Metanephros (tissue), 2 donors: ENCODE measurements around a stretch of chr3.

DNA sequence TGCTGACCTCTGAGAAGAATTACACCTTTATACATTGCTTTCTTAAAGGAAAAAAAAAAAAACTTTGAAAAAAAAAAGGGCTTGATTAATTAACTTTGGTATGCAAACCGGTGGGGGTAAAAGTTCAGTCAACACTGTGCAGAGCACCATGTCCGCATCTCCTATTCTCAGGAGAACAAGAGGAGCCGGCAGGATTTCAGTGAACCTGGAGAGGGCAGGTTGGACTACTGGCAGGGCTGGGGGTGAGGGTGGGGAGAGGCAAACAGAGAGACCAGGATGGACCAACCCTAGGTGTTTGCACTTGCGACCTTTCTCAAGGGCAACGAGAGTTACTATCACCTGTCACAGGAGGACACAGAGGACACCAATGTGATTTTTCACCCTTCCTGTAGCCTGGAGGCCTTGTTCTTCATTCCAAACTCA is 89.7 kb downstream of the CPN2 start:
- RAMPAGE, long total RNA: no peak

- RAMPAGE, long total RNA: no peak
Observed at GRCh38 chr3:194320611-194321307, 30.4 kb downstream of the CPN2 start.

DNA sequence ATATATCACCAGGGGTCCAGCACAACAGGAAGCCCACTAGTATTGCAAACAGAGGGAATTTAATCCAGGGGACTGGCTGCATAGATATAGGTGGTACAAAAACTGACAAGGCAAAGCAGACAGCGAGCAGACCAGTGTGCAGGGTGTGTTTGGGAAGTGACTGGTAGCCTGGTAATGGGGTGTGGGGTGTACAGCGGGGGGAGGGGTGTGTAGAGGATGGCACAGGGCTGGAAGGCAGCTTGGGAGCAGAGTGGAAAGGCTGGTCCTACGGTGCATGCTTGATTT is 29.5 kb downstream of the CPN2 start:
- RAMPAGE, long total RNA: no peak

DNA sequence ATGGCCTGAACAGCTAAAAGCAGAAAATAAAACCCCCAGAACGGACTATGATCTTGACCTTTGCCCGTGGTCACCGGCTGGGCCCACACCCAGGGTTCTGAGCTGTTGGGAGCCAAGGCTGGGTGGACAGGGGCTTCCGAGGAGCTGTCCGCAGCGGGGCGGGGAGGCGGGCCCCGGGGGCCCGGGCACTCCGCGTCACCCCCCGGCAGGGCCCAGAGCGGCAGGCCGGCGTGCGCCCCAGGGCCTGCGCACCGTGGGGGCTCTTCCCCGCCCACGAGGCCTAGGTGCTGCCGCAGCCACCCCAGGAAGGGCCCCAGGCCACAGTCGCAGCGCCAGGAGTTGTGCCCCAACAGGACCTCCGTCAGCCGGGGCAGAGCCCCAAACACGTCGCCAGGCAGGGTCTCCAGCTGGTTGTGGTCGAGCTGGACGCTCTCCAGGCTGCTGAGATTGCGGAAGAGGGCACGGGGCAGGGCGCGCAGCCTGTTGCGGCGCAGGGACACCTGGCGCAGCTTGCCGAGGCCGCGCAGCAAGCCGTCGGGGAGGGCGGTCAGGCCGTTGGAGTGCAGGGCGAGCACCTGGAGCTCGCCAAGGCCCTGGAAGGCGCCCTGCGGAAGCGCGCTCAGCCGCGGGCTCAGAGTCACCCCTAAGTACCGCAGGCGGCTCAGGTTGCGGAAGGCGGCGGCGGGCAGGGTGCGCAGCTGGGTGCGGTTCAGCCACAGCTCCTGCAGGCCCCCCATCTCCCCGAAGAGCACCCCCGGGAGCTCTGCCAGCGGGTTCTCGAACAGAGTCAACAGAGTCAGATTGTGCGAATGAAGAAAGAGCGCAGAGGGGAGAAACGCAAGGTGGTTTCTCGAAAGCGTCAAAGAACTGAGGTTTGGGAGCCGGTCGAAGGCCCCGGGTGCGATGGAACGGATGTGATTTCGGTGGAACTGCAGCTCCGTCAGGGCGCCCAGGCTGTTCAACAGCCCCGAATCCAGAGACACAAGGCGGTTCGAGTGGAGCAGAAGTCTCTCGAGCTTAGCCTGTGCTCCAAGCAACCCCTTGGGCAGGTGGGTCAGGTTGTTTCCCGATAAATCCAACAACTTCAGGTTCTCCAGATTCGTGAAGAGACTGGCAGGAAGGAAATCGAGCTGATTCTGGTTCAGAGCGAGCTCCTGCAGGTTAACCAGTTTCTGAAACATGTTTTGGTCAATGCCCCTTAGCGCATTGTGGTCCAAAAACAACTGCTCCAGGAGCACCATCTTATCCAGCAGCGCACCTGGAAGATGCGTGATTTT is 1.9 kb downstream of the GP5 start:
- RAMPAGE, long total RNA: no peak

DNA sequence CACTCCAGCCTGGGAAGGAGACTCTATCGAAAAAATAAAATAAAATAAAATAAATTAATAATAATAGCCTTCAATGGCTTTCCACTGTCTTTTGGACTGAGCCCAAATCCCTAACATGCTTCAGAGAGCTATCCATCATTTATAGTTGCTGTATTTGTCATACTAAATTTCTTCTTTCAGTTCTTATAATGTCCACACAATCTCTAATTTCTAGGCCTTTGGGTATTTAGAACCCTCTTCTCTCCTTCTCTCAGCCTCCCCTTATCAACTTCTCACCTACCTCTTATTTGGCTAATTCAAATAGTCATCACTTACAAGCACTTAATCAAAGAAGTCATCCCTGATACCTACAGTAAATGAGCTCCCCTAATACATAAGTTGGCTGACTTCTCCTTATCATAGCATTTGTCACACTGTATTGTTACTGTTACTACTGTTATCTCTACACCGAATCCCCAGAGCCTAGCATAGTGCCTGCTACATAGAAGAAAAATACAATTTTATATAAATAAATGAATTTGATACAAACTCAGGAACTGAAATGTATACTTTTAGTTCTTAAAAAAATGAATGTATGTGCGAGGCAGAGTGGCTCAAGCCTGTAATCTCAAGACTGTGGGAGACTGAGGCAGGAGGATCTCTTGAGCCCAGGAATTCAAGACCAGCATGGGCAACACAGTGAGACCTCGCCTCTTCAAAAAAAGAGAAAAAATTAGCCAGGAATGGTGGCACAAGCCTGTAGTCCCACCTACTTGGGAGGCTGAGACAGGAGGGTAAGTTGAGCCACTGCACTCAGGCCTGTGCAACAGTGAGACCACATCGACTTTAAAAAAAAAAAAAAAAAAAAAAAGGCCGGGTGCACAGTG is 34.1 kb downstream of the ATP13A3 start:
- RAMPAGE, long total RNA: no peak

GRCh38 chr3:194540377-194540971 is 53.7 kb upstream of the ATP13A3 start:
- RAMPAGE, long total RNA: no peak

DNA sequence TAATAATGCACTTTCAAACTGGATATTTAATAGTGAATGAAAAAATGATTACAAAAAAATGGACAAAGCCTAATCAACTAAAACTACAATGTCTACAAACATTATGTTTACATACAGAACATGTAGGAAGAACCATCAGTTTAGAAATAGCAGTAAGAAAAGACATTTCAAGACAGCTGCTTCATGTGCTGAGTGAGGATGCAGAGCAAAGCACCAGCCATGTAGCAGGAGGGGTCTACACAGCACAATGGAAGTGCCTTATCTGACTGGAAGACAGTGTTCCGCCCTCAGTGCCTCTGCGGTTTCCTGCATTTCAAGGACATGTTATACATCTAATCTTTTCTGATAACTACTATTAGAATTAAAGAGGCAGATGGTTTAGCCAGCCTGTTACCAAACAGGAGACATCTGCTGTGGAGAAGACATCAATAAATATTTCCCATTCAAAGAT is 10.7 kb downstream of the LSG1 start:
- RAMPAGE, long total RNA: no peak

DNA sequence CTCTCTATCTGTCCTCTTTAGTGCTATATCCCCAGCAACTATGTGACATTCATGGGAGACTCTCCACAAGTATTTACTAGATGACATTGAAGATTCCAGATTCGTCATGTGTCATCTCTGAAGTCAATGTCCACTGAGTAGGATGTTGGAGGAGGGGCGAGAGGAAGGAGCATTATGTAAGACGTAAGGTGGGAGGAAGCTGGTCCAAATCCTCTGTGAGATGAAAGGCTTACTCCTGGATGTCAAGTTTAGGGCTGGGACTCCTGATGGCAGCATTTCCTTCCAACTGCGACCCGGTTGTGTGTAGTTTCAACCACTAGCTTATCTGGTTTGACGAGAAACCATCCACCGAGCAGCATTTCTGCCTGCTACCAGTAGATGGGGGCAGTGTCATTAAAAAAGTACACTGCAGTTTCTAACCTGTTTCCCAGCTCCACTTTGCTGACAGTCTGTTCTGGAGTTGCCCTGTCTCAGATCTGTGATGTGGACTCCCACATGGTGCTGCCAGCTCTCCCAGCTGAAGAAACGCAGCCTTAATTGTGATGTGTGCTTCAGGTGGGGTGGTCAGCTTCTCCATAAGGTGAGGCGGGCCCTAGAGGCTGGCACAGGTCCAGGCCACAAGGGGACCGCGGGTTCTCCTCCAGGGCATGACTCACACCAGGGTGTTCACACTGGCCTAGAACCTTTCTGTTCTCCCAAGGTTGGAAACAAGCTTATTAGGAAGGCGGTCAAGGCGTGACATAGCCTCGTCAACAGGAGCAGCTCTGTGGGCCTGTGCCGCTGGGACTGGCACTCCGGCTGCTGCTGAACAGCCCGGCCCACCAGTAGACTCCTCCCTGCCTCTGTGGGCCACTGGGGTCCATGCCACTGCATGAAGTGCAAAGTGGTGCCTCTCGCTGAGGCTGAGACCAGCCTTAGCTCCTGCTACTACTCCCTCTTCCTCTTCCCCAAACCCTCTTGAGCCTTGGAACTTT is 3.0 kb upstream of the FAM43A start:
- RAMPAGE, long total RNA: no peak

- RAMPAGE, long total RNA: no peak
Observed at GRCh38 chr3:194687168-194688341, 1.9 kb downstream of the FAM43A start.

GRCh38 chr3:194736294-194736951 is 50.7 kb downstream of the FAM43A start:
- RAMPAGE, long total RNA: no peak

GRCh38 chr3:194879925-194880451 is 194.3 kb downstream of the FAM43A start:
- RAMPAGE, long total RNA: no peak

- RAMPAGE, long total RNA: no peak
Observed at GRCh38 chr3:194928177-194928413, 242.4 kb downstream of the FAM43A start.

GRCh38 chr3:195117887-195118578 is 152.9 kb downstream of the XXYLT1 start:
- RAMPAGE, long total RNA: no peak

GRCh38 chr3:195119424-195120800 is 151.0 kb downstream of the XXYLT1 start:
- RAMPAGE, long total RNA: no peak

DNA sequence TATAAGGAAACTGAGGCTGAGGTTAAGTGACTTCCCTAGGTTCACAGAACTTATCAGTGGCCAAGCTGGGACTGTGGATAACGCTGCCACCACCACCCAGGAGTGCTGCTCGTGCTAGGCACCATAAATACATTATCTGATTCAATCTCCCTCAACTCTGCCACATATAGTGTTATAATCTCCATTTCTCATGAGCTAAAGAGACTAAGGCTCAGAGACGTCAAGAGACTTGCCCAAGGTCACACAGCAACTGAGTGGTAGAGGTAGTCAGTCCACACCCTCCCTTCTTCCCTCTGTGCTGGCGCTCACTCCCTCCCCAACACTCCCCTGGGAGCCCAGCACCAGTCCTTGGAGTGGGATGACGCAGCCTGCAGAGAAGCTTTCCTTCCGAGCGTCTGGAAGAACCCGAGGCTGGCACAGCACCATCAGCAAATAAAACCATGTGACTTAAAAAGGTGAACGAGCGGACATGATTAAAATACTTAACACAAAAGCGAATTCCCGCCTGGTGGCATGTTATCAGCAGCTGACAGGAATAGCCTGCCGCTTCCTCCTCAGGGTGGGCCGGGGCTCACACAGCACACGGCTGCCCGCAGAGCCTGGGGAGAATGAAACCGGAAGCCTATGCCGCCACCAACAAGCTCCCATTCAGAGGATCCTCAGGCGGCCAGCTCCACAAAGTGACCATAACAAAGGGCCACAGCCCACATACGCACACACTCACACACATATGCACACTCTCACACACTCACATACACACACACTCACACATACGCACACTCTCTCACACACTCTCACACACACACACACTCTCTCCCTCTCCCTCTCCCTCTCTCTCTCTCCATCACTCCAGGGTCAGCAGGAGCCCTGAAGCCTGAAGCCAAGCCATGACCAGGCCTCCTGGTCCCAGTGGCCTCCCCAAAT is 120.6 kb downstream of the XXYLT1 start:
- RAMPAGE, long total RNA: no peak

GRCh38 chr3:195221476-195221915 is 49.5 kb downstream of the XXYLT1 start:
- RAMPAGE, long total RNA: no peak

- RAMPAGE, long total RNA: no peak
Observed at GRCh38 chr3:195223103-195223845, 47.7 kb downstream of the XXYLT1 start.

GRCh38 chr3:195260551-195261106 is 10.3 kb downstream of the XXYLT1 start:
- RAMPAGE, long total RNA: no peak

DNA sequence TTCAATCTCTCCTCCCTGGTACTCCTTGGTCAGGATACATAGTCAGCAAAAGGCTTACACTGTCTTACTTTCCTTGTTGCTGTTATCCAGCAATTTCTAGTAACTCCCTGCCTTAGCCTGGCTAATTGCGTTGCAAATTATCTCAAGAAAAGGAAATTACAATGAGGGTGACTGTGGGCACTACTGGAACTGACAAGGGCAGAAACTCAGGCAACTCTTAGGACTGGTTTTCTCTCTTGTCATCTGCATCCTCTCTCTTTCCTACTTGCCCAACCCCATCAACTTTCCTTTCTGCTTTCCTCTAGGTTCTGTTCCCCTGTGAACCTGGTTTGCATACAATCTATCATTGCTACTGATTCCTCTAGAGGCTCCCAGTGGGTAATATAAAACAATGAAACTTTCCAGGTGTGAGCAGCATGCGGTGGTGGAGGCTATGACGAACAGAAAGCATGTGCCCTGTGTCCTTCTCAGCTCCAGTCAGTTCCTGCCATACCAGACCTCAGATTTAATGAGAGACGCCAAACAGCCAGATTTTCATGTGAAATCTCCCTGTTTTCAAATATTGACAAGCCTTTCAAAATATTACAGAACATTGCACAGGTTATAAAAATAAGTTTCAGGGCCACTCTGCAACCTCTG is 3.4 kb upstream of the ACAP2 start:
- RAMPAGE, long total RNA: no peak

DNA sequence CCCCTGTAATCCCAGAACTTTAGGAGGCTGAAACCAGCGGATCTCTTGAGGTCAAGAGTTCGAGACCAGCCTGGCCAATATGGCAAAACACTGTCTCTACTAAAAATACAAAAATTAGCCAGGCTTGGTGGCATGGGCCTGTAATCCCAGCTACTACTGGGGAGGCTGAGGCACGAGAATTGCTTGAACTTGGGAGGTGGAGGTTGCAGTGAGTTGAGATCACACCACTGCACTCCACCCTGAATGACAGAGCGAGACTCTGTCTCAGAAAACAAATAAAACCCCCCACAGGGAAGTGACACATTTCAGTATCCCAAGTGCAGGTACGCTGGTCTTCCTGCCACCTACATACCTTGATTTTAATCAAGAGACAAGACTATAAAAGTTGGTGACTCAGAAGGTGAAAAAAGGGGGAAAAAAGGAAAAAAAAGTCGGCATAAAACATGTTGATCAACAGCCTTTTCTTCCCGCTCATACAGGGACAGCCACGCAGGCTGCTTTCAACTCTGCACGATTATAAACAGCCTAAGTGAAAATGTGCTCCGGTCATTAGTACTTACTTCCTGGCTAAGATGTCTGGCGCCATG is 18.8 kb downstream of the PPP1R2 start:
- RAMPAGE, long total RNA: no peak